Anterior vena cava (tissue), 1 donor: ENCODE measurements around a stretch of chr6.

DNA sequence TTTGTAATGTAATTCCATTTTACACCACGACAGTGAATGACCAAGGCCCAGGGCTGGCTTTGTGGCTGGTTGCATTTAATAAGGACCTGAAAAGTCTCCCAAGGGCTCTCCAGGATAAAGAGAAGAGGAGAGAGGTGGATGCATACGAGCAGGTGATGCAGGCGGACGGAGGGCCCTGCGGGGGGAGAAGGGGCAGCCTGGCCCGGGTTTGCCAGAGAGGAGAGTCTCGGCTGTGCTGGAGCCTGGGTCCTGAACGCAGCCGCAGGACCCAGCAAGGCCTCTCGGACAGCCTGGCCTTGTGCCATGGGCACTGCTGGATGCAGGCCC lies 98.3 kb downstream of the PSMB1 start:
- PRO-cap: no peak